ENCODE results near the genes CAPN11, SUPT3H and MEP1A.

DNA sequence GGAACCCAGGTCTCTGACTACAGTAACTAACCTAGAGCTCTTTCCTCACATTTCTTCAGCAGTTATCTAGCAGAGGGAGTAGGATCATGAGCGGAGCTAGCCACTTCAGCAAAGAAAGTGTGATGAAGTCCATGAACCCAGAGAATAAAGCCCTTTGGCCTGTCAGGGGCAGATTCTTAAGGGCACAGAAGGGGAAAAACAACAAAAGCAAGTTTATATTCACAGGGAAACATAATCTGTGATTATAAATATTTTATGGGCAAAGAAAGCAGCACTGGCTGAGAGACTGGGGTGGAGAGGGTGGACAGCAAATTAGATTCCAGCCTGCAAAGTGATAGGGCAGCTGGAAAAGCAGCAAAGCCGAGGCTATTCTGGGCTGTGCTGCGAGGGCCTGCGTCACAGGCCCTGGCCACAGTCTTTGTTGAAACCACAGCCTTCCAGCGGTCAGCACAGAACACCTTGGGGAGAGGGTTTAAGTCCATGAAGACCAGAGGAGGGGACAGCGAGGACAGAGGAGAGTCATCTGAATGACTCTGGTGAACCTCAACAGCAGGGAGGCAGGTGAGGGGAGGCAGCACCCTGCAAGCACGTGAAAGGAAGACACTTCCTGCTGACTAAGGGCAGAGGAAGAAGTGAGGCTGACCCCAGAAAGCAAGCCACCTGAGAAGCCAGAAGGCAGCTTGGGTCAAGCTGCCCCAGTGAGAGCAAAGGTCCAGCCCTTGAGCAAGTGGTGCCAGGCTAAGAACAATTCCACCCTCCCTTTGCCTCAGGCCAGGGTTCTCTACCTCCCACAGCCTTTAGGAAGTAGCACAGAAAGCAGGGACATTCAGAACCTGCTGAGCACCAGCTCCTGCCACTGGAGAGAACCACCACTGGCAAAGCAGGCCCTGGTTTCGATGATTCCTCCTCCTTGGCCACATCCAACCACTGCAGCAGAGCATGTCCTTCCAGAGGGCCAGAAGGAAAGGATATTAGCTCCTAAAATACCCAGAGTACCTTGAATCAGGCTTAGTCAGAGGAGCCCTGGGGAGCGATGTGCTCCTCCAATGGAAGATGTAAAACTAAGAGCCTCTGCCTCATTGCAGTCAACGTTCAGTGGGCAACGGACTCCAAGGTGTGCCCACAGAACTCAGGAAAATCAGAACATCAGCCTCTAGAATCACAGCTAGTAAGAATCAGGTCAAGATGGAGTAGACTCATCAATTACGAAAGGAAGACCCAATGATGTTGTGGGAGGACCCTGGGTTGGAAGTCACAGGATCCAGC is 17.0 kb downstream of the MRPL14 start:
- PRO-cap, 2 experiments: no peak in any of the 2 experiments

DNA sequence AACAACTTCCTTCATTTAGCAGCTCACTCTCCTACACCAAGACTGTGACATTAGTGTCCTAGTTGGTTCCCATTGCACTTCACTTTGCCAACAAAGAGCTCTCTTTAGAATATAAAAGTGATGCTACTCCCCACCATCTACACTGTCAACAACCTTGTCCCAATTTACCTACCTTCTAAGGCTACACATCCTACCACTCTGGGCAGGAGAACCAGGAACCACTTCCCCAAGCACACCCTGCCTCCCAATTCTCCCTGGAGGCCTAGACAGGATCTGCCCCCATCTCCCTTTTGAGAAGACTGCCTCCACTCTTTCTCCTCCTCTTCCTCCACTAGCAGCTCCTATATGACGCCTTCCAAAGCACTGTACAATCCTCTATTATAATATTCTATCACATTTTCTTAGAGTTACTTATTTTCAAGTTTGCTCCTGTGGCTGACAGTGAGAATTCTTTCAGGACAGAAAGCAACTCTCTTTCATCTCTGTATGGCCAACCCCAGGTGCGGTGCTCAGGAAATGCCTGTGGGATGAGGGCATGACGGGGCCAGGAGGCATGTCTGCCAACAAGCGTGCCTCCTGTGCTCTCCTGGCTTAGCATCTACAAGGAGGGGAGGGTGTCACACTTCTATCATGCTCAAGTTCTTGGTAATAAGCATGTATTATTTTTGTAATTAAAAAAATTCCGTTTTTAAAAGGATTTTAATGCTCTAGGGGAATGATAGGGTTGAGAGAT is 11.6 kb downstream of the MRPL14 start:
- PRO-cap, 2 experiments: no peak in any of the 2 experiments

DNA sequence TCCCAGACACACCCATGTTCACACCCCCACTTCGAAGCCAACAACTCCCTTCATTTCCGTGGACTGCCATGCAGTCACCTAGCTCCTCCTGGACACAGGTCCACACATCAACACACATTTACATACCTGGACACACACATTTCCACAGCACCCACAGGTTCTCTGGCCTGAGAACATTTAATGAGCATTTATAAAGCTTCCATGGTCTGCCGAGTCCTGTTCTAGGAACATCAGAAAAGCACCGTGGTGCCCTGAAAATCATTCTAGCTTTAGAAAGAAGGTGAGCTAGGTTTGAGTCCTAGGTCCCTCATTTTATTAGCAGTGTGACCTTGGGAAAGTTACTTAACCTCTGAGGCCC is 5.3 kb downstream of the TMEM63B start:
- PRO-cap, 2 experiments: no peak in any of the 2 experiments

- PRO-cap, 2 experiments: no peak in any of the 2 experiments
These were observed at the start of gene CAPN11 for GRCh38 chr6:44158600-44158913. CAPN11 (plus strand) TSS chr6:44158820.

GRCh38 chr6:44227265-44227685 is 3.9 kb downstream of the SLC29A1 start:
- PRO-cap, 2 experiments: no peak in any of the 2 experiments

DNA sequence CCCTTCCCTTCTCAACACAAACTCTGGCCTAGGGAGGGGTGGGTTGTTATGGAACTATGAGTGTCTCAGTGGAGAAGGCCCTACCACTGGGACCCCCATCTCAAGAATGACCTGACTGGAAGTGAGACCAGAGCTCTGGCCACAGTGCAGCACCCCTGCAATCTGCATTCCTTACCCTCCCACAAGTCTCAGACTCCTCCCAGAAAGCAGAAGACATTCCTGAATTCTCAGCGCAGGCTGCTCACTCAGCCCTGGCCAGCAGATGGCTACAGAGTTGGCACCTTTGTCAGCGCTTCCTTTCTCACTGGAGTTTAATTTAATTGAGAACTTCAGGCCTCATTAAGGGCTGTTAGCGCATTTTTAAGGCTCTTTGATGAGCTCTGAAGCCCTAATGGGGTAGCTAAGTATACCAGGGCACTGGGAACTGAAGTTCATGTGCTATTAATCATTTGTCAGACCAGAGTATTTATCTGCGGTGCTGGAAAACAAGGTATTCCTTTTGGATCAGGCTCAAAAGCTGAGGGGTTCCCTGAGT is 11.3 kb downstream of the SLC29A1 start:
- PRO-cap, 2 experiments: no peak in any of the 2 experiments

DNA sequence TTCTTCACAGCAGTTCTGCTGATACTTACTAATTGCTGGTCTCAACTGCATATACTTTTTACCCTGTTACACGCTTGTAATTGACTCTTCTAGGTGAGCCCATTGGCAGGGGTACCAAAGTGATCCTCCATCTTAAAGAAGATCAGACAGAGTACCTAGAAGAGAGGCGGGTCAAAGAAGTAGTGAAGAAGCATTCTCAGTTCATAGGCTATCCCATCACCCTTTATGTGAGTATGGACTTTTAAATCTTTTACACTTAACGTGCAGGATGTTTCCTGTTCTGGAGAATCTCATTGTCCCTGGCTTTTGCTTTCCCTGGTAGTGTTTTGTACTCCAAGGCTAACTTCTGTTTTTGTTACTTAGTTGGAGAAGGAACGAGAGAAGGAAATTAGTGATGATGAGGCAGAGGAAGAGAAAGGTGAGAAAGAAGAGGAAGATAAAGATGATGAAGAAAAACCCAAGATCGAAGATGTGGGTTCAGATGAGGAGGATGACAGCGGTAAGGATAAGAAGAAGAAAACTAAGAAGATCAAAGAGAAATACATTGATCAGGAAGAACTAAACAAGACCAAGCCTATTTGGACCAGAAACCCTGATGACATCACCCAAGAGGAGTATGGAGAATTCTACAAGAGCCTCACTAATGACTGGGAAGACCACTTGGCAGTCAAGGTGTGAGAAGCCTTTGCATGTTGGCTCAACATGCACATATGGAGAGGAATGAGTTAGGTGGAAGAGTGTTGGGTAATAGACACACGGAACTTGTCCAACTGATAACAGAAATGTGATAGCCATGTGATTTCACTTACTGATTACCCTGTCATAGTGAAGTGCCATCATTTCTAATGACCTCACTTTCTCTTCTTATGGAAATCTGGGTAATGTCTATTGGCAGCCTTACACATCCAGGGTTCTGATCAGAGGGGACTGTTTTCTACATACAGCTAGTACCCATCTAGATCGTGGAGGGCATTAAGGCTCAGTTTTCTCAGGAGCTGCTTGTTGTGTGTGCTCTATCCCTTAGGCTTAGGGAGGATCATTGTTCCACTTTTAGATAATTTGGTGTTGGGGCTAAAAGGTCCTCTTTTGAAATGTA is 3.4 kb downstream of the HSP90AB1 start:
- PRO-cap, 2 experiments: no peak in any of the 2 experiments

GRCh38 chr6:44264210-44265228 is 832 bp downstream of the NFKBIE start:
- PRO-cap, 2 experiments: peak in 2 of 2 experiments; most common plus-strand start chr6:44264423 (in 2); most common minus-strand start chr6:44264419 (in 1)

DNA sequence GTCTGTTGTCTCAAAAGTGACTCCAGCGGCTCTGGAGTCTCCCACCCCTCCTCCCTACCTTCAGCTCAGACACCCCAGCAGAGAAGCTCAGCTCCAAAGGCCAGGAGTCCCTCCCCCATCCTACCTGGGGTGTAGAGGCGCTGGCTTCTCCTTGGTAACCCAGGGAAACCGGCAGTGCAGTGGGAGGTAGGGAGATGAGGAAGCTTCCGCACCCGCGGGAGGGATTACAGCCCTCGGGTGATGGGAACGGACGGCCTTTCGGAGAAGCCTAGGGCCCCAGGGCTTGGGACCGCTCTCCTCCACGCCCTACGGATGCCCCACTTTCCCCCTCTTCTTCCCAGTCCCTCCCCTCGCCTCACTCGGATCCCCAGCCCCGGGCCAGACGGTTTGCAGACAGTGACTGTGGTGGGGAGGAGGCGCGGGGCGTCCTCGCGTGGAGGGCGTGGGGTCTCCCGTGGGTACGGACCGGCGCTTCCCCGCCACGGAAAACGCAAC is 424 bp downstream of the TCTE1 start:
- PRO-cap, 2 experiments: no peak in any of the 2 experiments

GRCh38 chr6:44298752-44299831 is 1.6 kb upstream of the TCTE1 start:
- PRO-cap, 2 experiments: no peak in any of the 2 experiments

DNA sequence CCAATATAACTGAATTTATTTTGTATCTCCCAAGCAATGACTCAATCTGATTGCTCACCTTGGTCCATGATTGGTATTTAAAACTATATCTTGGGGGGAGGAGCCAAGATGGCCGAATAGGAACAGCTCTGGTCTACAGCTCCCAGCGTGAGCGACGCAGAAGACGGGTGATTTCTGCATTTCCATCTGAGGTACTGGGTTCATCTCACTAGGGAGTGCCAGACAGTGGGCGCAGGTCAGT is 152.2 kb upstream of the RUNX2 start:
- PRO-cap, 2 experiments: no peak in any of the 2 experiments

GRCh38 chr6:45377161-45378337 is at the start of gene SUPT3H:
SUPT3H (minus strand) TSS chr6:45377934.
- PRO-cap, 2 experiments: peak in 2 of 2 experiments; most common plus-strand start chr6:45377530 (in 1); most common minus-strand start chr6:45377490 (in 2)

DNA sequence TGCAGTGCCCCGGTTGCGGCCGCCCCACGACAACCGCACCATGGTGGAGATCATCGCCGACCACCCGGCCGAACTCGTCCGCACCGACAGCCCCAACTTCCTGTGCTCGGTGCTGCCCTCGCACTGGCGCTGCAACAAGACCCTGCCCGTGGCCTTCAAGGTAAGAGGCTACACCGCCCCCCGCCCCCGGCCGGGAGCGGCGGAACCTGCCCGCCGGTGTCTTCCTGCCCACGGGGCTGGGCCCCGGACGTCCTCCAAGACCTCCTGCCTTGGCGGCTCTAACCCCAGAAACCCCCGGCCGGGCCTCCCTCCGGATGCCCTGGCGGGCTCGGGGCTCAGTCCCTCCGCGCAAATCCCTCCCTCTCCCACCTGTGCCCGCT is 45.1 kb upstream of the SUPT3H start:
- PRO-cap, 2 experiments: no peak in any of the 2 experiments

- PRO-cap, 2 experiments: no peak in any of the 2 experiments
These were observed 64.0 kb upstream of the SUPT3H start for GRCh38 chr6:45441833-45442075.

GRCh38 chr6:46161018-46161760 is 9.6 kb downstream of the ENPP5 start:
- PRO-cap, 2 experiments: no peak in any of the 2 experiments

GRCh38 chr6:46234138-46234733 is 63.5 kb upstream of the ENPP5 start:
- PRO-cap, 2 experiments: no peak in any of the 2 experiments

GRCh38 chr6:46325277-46326106 is 154.7 kb upstream of the ENPP5 start:
- PRO-cap, 2 experiments: peak in 2 of 2 experiments; most common minus-strand start chr6:46325651 (in 2)

- PRO-cap, 2 experiments: no peak in any of the 2 experiments
These were observed 22.0 kb upstream of the MEP1A start for GRCh38 chr6:46771095-46771612.

- PRO-cap, 2 experiments: no peak in any of the 2 experiments
These were observed at the start of gene MEP1A for GRCh38 chr6:46793193-46793653. MEP1A (plus strand) TSS chr6:46793389.

GRCh38 chr6:46949630-46950414 is 28.1 kb upstream of the ADGRF5 start:
- PRO-cap, 2 experiments: peak in 2 of 2 experiments; most common plus-strand start chr6:46950195 (in 1); most common minus-strand start chr6:46950083 (in 1)

All from Metastatic Liver Carcinoma in the Lung (tissue), 2 donors.